Peripheral blood mononuclear cell (primary cell): ENCODE data around the genes NDUFA5, SPAM1, SND1 and LRRC4.

DNA sequence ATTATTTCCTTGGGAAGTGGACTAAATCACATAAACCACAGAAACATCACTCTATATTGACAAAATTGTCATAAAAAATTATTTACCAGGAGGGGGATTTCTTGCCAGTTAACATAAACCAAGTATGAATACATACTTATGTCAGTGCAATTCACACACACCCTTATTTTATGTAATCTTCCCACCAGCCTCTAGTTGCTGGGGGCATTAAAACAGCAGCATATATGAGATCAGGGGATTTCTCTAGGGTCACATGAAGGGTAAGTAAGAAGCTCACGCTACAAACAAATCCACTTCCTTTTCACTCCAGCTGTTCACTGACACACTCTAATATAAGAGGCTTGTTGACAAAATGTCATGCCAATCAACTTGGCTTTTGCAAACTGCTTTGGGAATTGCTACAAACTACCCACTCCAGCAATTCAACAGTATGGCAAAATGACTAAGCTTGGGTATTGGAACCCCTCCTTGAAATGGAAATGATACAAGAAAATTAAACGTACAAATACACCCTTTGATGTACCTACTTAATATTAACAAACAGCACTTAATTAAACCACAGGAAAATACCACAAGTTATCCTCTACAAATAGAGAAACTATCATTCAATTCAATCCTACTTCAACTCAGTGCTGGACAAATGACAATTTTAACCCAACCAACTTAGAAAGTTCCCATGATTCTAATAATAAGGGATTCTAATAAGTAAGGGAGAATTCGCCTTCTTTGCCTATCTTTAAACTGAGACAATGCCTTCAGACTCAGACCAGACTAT lies 10.2 kb downstream of the FAM3C start:
- PRO-cap, 8 experiments: peak in 1 of 8 experiments; most common plus-strand start position 298 of the sequence (in 1)

DNA sequence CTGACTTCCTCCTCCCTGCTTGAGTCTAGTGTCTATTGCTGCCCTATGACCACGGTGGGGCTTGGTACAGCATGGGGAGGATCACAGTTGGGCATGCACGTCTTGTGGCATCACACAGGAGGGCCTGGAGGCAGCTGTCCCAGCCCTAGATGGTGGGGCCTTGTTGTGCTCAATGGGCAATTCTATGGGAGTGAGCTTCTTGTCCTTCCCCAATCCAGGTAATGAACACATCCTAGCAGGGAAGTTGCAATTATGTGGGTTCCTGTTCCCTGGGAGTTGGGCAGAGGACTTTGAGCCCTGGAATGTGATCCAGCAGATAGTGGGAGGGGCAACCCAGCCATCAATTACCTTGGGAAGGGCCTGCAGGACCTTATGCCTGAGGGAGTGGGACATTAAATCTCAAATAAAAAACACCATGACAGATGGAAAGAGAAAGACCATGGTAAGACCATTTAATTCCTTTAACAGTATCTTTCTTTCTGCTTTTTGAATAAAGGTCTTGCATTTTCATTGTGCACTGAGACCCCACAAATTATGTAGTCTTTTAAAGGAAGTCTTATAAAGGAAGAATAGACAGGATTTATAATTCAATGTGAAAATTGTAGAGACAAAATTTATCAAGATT lies 11.0 kb upstream of the FAM3C start:
- PRO-cap, 8 experiments: no peak in any of the 8 experiments

DNA sequence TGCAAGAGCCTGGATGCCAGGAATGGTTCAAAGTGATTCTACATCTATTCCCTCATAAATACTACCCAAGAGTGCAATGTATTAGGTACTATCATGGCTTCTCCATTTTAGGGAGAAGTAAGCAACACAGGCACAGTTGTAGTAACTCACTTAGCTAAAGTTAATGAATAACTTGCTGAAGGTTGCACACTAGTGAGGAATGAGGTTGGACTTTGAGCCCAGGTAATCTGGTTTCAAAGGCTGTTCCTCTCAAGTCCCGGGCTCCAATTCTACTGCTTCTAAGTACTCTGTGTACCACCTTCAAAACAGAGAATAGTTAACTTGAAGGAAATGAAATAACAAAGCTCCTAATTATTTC lies 158.4 kb upstream of the PTPRZ1 start:
- PRO-cap, 8 experiments: no peak in any of the 8 experiments

DNA sequence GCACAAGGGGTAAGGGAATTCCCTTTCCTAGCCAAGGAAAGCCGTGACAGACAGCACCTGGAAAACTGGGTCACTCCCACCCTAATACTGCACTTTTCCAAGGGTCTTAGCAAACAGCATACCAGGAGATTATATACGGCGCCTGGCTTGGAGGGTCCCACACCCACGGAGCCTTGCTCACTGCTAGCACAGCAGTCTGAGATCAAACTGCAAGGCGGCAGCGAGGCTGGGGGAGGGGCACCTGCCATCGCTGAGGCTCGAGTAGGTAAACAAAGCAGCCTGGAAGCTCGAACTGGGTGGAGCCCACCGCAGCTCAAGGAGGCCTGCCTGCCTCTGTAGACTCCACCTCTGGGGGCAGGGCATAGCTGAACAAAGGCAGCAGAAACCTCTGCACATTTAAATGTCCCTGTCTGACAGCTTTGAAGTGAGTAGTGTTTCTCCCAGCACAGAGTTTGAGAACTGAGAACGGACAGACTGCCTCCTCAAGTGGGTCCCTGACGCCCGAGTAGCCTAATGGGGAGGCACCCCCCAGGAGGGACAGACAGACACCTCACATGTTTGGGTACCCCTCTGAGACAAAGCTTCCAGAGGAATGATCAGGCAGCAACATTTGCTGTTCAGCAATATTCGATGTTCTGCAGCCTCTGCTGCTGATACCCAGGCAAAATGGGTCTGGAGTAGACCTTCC lies 51.6 kb downstream of the CADPS2 start:
- PRO-cap, 8 experiments: no peak in any of the 8 experiments

DNA sequence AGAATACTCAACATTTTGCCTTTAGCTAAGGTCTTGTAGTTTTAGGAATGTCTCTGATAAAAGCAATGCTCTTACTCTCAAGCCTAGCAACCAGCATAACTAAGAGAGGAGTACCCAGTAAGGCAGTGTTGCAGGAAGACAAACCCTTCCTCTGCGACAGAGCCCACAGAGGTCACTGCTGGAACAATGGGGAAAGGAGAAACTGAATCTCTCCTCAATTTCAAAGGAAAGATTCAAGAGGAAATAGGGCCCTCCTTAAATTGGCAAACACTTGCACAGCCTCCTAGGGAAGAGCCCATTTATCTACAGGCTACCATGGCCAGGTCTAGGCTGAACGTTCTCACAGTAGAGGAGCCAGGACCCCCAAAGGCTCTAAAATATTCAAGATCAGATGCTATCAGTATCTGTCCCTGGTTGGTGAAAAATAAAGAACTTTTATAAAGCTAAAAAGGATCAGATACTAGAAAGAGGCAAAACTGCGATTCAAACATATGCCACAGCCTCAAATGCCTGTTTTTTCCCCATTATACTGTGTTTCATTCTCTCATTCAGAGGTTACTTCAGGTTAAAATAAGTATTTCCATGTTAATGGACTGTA lies 38.0 kb downstream of the CADPS2 start:
- PRO-cap, 8 experiments: no peak in any of the 8 experiments

GRCh38 chr7:123557650-123558594 lies at the start of gene NDUFA5:
TSS of gene NDUFA5 (minus strand) at chr7:123557818.
- PRO-cap, 8 experiments: peak in 8 of 8 experiments; most common plus-strand start chr7:123557959 (in 2); most common minus-strand start chr7:123557804 (in 7)

GRCh38 chr7:123637274-123637673 lies 18.4 kb upstream of the LMOD2 start:
- PRO-cap, 8 experiments: no peak in any of the 8 experiments

DNA sequence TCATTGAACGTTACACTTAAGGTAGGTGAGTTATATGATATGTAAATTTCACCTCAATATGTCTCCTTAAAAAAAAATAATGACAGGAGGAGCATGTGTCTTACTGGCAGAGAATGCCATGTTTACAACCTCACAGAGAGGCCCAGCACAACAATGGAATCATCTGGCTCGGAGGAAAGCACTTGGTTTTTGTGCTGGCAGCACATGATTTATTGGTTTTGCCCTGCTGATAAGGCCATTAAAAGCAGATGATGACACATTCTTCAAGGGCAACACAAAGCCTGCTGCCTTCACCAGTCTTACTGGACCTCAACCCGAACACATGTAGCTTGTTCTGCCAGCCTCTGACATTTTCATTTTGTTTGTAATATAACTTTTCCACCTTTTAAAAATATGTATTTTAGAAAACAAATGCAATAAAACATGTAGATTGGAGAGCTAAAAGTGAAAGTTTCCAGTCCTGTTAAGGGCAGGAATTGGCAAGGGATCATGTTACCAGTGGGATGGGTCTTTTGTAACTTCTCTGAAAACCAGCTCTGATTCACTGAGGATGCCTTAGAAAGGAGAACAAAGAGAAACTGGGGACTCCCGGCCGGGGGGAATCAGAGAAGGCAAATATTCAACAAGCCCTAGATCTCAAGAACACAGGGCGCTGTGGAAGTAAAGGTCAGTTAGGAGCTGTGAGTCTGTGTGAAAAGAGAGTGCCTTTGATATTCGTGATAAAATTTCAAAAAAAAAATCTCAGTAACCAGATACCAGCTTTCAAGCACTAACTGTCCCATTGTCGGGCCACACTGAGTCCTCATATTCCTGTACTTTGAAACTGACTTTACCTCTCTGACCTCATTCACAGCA lies 11.7 kb upstream of the LMOD2 start:
- PRO-cap, 8 experiments: no peak in any of the 8 experiments

- PRO-cap, 8 experiments: no peak in any of the 8 experiments
Observed at GRCh38 chr7:123660331-123660864, 4.7 kb downstream of the LMOD2 start.

DNA sequence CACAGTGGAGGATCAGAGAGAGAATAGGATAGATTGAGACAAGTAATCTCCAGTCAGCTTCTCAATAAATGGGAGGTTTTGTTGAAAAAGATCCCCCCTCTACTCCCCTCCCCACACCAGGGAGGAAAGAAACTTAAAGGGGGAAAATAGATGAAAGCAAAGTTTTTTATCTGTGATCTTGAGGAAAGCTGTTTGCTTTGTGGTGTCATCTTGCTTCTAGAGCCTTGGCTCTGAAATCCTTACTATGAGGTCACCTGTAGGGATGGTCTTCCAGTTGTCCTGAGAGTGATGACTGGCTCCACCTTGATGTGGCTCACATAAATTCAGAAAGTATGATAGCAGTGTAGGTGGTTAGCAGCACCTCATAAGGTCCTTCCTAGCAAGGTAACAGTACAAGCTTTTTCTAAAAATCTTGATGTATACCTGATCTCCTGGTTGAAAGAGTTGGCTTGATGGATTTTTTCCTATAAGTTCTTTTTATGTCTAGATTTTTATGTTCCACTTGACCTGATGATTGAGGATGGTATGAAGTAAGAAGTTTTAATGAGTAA lies at the start of gene SPAM1:
Gene SPAM1, plus strand, starts transcription at position 273 of the 551 bp plus-strand sequence.
- PRO-cap, 8 experiments: no peak in any of the 8 experiments

DNA sequence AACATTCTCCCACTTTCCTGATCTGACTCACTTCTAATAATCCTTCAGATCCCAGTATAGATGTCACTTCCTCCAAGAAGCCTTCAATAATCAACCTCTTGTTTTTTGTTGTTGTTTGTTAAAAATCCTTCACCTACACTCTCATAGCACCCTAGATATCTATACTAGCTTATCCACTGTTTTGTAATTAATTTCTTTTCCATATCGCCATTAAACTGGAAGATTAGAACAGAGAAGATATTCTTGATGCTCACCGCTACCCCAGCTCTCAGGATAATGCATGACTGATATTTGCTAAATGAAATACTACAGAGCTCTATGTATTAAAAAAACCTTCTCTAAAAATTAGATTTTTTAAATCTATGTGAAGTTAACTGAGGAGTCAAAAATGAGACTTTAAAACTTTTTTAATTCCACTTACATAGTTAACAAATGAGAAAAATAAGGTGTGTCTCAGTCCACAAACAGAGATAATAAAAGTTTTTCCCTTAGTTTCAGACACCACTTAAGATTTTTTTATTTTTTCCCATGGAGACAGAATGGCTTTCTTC lies 12.4 kb downstream of the ZNF800 start:
- PRO-cap, 8 experiments: peak in 2 of 8 experiments; most common minus-strand start position 272 of the sequence (in 2)

DNA sequence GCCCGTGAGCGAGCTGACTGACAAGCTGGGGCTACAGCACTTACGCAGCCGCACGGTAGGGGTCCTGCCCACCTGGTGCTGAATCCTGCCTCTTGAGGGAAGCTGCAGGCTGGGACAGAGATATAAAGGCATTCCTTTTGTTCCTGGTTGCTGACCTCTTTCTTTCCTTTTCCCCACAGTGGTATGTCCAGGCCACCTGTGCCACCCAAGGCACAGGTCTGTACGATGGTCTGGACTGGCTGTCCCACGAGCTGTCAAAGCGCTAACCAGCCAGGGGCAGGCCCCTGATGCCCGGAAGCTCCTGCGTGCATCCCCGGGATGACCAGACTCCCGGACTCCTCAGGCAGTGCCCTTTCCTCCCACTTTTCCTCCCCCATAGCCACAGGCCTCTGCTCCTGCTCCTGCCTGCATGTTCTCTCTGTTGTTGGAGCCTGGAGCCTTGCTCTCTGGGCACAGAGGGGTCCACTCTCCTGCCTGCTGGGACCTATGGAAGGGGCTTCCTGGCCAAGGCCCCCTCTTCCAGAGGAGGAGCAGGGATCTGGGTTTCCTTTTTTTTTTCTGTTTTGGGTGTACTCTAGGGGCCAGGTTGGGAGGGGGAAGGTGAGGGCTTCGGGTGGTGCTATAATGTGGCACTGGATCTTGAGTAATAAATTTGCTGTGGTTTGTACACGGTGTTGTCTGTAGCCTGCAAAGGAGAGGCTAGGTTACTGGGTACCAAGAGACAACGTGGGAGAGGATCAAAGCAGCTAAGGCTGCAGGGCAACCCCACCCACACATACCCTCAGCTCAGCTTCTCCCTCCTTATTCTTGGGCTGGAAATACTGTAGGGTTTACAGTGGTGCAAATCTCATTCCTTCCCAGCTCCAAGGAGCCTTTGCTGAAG lies 2.3 kb upstream of the FSCN3 start:
- PRO-cap, 8 experiments: no peak in any of the 8 experiments

- PRO-cap, 8 experiments: peak in 8 of 8 experiments; most common plus-strand start chr7:127652195 (in 5)
Observed at GRCh38 chr7:127652003-127652797, at the start of gene SND1. TSS of gene SND1 (plus strand) at chr7:127652194.

- PRO-cap, 8 experiments: peak in 8 of 8 experiments; most common plus-strand start chr7:128031578 (in 8); most common minus-strand start chr7:128031418 (in 2)
Observed at GRCh38 chr7:128030690-128031787, at the start of gene LRRC4. TSS of gene LRRC4 (minus strand) at chr7:128031437.

GRCh38 chr7:128031993-128032740 lies 930 bp upstream of the LRRC4 start:
- PRO-cap, 8 experiments: peak in 7 of 8 experiments; most common plus-strand start chr7:128032356 (in 5); most common minus-strand start chr7:128032067 (in 4)

DNA sequence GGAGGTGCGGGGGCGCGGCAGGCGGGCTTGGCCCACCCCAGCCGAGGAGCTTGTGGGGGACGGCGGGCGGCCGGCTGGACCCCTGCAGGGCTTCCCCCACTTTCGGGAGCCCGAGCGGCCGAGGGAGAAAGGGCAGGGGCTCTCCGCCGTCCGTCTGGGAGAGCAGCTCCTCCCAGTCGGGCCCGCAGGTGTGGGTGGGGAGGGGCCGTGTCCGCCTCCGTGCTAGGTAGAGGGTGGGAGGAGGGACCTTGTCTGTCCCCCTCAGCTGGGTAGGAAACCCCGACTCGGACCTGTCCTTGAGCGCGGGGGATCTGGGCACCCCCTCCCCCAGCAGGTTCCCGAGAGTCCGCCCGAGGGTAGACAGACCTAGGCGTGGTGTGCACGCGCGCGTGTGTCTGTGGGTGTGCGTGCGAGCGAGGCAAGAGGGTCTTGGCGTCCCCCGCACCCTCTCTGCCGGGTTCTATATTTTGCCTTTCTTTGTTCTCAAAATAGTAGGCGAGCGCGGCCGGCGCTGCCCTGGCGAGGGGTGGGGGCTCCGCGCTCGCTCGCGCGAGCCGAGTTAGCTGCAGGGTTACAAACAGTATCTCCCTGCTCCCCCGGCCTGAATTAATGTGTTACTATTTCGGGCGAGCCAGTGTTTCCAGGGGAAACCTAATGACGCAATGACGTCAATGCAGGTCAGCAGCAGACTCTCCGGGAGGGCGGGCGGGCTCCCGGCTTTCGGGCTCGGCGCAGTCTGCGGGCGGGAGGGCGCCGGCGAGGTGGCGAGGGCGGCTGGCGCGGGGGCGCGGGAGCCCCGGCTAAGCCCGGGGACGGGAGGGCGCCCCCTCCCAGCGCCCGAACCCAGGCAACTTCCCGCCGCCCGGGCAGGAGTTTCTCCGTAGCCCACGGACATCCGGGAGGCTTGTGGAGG lies 73.9 kb upstream of the LEP start:
- PRO-cap, 8 experiments: peak in 1 of 8 experiments; most common plus-strand start position 732 of the sequence (in 1)

- PRO-cap, 8 experiments: no peak in any of the 8 experiments
Observed at GRCh38 chr7:128264994-128265342, 23.9 kb downstream of the LEP start.

GRCh38 chr7:128271333-128272077 lies 30.4 kb downstream of the LEP start:
- PRO-cap, 8 experiments: no peak in any of the 8 experiments

DNA sequence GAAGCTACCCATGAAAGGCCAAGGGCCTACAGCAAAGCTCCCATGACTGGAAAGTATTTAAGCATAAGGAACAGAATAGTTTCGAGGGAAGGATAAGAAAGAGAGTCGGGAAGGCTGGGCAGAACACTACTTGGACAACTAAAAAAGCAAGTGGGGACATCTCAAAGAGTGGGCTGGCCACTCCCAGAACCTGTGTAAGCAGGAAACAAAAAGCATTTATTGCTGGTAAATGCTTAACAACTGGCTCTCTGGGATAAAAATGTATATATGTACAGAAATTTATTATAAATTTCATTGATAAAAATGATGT lies 39.9 kb downstream of the RBM28 start:
- PRO-cap, 8 experiments: no peak in any of the 8 experiments

DNA sequence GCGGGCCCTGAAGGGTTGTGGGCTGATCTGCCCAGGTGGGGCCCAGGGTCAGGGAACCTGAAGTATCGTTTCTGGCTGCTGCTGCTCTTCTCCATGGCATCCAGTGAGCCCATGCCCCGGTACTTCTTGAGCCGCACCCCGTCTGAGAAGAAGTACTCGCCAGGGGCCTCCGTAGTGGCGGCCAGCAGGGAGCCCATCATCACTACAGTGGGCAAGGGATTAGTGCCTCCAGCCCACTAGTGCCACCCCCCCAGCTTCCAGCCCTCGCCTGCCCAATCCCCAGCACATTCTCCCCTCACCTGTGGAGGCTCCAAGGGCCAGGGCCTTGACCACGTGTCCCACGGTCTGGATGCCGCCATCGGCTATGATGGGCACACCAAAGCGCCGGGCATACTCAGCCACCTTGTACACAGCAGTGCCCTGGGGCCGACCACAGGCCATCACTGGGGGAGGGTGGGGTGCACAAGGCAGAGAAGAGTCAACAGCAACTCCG lies 14.9 kb downstream of the IMPDH1 start:
- PRO-cap, 8 experiments: no peak in any of the 8 experiments